Hair follicle dermal papilla cell (primary cell): ENCODE data around the genes USHBP1, FCHO1, KCNN1 and PDE4C.

DNA sequence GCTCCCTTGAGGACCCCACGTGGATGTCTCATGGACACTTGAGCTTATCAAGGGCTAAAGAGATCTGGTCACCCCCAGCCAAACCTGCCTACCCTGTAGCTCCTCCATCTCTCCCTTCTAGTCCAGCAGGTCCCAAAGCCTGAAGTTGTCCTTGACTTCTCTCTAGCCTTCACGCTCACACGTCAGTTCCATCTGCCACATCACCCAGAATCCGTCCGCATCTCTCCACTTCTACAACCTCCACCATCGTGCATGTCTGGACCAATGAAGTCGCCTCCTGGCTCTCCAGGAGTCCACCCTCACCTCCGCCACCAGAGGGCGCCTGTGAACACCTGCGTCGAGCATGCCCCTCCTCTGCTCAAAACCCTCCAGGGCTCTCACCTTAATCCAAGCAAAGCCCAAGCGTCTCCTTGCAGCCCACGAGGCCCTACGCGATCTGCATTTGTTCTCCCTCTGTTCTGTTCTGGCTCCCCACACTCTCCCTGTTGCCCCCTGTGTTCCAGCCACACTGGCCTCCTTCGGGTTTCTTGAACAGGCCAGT, 3.7 kb downstream of the USHBP1 start:
- CAGE, long polyA plus RNA = no peak

DNA sequence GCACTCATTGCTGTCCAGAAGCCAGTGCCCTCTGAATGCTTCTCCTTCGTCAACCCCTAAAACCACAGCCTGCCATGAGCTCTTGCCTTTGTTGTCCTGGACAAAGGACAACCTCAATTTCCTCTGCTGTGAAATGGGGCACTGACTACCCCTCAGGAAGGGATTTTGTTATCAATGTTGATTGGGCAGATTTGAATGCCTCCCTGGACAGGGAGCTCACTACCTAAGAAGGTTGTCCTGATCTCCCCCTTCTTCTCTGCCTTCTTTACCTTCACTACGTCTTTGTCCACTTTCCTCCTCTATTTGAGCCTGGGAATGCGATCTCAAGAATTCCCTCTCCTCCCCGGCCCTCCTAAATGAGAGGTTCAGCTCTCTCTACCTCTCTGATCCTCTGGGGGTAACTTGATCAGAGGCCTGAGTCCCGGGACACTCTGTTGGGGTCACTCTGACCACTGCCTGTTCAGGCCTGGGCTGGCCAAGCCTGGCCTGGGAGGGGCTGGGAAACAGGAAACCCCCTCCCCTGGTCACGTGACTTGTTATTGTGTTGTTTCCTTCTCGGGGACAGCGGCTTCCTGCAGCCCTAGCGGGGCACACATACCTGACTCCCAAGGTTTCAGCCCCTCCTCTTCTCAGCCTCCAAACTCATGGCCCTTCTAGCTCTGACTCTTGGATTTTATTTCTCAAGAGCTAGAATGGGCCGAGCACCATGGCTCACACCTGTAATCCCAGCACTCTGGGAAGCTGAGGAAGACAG, at the start of gene USHBP1:
TSS of gene USHBP1 (minus strand) at position 454 of the 754 bp plus-strand sequence.
- CAGE, long polyA plus RNA = no peak

DNA sequence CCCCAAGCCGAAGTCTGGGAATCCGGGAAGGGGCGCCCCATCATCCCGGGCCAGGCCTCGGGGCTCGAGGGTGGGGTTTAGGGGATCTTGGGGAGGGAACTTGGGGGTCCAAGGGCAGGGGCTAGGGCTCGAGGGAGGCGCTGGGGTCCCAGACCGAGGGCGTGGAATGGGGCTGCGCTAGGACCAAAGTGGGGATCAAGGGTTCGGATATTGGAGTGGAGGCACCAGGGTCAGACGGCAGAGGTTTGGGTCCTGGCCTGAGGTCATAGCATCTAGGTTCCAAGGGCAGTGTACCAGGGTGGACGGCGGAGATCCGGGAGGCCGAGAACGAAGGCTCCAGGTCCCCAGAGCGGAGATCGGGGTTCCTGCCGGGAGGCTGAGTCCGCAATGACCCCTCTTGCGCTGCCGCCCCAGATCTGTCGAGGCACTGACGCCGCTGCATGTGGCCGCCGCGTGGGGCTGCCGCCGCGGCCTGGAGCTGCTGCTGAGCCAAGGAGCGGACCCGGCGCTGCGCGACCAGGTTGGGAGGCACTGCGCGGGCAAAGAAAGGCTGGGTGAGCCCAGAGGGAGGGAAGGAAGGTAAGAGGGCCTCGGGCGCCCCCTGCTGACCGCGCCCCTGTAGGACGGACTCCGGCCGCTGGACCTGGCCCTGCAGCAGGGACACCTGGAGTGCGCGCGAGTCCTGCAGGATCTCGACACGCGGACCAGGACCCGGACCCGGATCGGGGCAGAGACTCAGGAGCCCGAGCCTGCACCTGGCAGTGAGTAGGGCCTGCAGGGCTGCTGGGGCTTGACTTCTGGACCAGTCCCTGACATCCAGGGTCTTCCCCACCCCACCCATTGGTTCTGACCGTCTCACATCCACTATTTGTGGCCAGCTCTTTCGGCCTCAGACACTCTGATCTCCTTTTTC, 797 bp downstream of the ANKLE1 start:
- CAGE, long polyA plus RNA = no peak

- CAGE, long polyA plus RNA = no peak
Observed at GRCh38 chr19:17293527-17294389, 9.5 kb downstream of the ABHD8 start.

- CAGE, long polyA plus RNA = no peak
Observed at GRCh38 chr19:17333485-17334208, 1.0 kb downstream of the ANO8 start.

GRCh38 chr19:17369712-17370649, 7.2 kb downstream of the PLVAP start:
- CAGE, long polyA plus RNA = no peak

GRCh38 chr19:17680108-17680713, 7.9 kb downstream of the UNC13A start:
- CAGE, long polyA plus RNA = no peak

- CAGE, long polyA plus RNA = no peak
Observed at GRCh38 chr19:17719647-17720454, 571 bp downstream of the MAP1S start.

DNA sequence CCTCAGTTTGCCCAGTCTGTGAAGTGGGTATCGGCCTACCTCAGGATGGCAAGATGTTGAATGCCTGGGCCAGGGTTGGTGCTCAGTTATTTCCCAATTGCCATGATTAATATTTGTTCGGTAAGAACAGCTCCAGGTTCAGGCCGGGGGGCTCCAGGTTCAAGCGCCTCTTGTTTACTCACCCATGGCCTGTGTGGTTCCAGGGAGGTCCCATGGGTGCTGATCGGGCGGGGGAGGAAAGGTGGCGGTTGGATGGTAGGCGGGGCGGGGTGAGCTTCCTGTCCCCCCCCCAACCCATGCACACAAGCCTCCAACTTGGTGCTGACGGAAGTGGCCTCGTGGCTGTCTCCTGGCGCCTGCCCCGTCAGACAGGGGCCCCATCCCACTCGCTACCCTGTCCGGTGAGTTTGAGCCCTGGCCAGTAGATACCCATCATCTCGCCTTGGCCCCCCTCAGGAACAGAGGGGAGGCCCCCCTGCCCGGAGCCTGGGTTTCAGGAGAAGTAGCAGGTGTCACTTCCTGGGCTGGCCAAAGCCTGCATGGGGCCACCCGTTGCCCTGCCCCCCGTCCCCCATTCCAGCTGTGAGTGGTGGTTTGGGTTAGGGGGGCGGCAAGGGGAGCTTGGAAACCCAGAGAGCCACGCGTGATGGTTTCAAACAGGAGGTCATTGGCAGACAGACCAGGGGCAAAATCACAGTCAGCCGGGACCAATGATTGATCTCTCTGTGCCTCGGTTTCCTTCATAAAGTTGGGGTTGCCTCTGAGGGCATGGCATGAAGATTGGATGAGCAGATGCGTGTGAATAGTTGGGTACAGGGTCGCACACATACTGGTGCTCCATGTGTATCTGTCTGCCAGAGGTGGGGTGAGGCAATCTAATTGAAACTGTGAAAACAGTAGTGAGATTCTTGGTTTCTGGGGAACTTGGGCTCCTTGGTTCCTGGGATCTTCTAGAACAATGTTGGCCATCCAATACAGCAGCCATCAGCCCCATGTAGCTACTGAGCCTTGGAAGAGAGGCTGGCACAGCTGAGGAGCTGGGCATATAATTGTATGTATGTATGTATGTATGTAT, at the start of gene FCHO1:
TSS of gene FCHO1 (plus strand) at position 301 of the 1,075 bp plus-strand sequence.
- CAGE, long polyA plus RNA = no peak

DNA sequence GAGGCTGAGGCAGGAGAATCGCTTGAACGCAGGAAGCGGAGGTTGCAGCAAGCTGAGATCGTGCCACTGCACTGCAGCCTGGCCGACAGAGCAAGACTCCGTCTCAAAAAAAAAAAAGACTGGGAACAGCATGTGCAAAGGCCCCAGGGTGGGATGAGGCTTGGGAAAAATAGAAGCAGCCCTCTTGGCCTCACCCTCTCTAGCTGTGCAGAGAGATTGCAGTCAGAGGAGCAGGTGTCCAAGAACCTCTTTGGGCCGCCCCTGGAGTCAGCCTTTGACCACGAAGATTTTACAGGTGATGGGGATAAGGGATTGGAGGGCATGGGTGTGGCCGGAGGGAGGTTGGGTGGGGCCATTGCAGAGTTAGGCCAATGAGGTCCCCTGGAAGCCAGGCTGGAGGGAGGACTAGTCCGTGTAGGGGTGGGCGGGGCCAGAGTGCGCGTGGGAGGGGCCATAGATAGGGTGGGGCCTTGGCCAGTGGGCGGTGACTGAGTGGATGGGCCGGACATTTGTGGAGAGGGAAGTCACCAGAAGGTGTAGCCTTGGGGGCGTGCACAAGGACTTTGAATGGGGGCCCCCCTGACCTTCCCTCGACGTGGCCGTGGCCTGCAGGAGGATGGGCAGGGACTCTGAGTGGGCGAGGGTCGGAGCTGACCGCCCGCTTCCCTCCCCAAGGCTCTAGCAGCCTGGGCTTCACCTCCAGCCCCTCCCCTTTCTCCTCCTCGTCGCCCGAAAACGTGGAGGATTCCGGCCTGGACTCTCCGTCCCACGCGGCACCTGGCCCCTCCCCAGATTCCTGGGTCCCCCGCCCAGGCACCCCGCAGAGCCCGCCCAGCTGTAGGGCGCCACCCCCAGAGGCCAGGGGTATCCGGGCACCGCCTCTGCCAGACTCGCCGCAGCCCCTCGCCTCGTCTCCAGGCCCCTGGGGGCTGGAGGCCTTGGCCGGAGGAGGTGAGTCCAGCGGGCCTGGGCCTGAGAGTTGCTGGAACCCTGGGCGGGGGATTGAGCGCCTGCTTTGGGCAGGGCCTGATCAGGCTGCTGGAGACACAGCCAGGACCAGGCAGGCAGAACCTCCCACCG, 16.7 kb upstream of the B3GNT3 start:
- CAGE, long polyA plus RNA = no peak

DNA sequence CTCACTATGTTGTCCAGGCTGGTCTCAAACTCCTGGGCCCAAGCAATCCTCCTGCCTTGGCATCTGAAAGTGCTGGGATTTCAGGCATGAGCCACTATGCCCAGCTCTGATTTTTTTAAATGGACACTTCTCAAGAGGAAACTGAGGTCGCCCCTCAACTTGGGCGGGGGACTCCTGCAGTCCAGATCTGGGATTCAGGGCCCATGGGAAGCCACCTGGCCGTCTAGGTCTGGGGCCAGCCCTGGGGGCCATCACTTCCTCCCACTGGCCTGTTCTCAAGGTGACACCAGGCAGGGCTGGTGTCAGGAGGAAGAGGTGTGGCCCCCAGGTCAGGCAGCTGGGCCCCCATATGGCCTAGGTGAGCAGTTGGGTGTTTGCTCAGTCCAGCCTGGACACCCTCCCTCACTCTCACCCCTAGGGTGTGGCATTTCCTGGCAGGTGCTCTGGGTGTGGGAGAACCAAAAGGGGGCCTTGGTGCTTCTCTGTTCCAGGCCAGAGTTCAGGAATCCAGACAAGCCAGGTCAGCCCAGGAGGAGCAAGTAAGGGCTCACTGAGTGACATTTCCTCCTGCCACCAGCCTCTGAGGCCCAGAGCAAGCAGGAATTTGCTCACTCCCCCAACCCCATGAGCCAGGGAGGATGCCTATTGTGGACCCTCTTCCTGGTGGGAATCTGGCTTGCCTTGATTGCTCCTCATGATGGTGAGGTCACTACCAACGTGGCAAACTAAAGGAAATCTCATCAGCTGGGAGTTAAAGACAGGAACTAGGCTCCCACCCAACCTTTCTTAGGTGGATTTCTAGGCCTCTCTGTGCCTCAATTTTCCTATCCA, 1.6 kb downstream of the B3GNT3 start:
- CAGE, long polyA plus RNA = no peak

DNA sequence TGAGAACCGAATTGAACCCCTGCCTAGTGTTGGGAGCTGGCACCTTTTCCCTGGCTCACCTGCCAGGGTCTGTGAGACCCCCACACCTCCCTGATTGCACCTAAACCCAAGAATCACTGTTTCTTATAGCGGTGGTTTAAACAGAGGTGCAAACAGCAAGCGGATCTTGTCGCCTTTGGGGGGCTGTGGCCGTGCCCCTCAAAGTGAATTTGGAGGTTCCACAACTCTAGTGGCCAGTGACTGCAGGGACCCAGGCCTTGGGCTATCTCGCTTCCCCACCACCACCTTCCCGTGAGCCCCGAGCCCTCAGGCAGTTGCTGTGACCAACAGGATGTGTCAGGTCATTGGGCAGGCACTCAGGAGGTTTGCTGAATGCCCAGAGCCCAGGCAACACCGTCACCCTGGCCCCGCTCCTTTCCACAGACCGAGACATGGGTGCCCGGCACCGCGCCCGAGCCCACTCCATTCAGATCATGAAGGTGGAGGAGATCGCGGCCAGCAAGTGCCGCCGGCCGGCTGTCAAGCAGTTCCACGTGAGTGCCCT, 2.9 kb downstream of the RPL18A start:
- CAGE, long polyA plus RNA = no peak

- CAGE, long polyA plus RNA = no peak
Observed at GRCh38 chr19:17966765-17967208, at the start of gene KCNN1. Gene KCNN1, plus strand, starts transcription at chr19:17967107.

- CAGE, long polyA plus RNA = no peak
Observed at GRCh38 chr19:18000085-18000684, 7.8 kb upstream of the ARRDC2 start.

GRCh38 chr19:18123692-18124434, 26.3 kb downstream of the MAST3 start:
- CAGE, long polyA plus RNA = no peak

GRCh38 chr19:18158345-18158649, 5.3 kb downstream of the PIK3R2 start:
- CAGE, long polyA plus RNA = no peak

DNA sequence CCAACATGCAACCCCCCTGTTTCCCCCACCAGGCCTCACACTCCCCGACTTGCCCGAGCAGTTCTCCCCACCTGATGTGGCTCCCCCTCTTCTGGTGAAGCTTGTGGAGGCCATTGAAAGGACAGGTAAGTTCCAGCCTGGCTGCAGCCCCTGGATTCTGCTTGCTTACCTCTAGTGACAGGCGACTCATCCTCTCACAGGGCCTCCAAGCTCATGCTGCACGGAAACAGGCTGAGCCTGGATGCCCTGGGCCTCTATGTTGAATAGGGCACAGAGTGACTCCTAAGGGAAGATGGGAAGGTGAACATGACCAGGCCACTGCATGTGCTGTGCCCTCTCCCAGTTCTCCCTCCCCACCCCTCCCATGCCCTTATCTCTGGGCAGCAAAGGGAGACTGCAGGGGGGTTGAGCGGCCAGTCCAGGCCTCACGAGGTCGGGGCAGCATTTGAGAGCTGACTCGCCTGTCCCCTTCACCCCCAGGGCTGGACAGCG, 7.5 kb downstream of the PIK3R2 start:
- CAGE, long polyA plus RNA = no peak

- CAGE, long polyA plus RNA = no peak
Observed at GRCh38 chr19:18179178-18179712, 5.6 kb downstream of the IFI30 start.

- CAGE, long polyA plus RNA = no peak
Observed at GRCh38 chr19:18204972-18205471, 1.2 kb upstream of the RAB3A start.

DNA sequence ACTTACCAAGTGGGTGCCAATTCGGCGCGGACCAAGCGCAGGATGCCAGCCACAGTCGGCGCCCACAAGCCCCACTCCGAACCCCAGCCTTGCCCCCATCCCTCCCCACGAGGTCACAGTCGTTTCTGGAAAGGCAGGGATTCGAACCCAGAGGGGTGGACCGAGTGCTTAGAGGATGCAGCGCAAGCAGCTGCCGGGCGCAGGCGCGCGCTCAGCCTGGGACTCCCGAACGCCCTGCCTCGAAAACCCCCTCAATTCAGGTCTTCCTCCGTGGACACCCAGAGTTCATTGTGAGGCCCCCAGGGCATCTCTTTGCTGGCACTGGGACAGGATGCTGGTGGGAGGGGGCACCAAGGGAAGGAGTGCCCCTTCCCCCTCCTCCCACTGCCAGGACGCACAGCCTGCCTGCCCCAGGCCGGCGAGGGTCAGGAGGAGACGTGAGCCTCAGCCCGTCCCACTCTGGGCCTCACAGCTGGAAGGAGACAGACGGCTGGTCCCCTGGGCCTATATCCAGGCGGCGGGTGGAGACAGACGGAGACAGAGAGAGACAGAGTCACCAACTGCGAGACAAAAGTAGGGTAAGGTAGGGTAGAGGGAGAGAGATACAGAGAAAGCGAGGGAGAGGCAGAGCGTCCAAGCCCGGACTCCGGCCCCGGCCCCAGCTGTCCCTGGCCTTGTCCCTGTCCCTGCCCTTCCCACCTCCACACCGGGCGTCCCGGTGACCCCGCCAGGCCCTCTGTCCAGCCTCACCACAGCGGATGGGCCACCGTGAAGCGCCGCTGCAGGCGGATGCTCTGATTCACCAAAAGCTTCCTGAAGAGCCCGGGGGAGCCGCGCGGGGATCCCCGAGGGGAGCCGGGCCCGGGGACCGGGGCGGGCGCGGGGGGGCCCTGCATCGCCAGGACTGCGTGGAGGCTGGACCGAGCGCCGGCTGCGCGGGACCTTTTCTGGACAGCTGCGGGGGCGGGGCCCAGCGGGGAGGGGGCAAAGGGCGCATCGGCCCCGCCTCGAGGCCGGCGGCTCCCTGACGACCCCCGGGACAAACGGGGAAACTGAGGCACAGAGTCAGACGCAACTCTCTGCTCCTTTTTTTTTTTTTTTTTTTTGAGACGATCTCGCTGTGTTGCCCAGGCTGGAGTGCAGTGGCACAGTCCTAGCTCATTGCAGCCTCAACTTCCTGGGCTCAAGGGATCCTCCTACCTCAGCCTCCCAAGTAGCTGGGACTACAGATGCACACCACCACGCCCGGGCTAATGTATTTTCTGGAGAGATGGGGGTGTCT, at the start of gene PDE4C:
TSS of gene PDE4C (minus strand) at position 919 of the 1,282 bp plus-strand sequence.
- CAGE, long polyA plus RNA = no peak